NB4 (cell line): ENCODE results near the genes KIF22, TAOK2, PPP4C, BOLA2B and CD2BP2.

GRCh38 chr16:29288387-29289184 lies 117.9 kb downstream of the NPIPB11 start:
- RRBS, result 80% methylated on average over 1 of the region's 21 CpGs

DNA sequence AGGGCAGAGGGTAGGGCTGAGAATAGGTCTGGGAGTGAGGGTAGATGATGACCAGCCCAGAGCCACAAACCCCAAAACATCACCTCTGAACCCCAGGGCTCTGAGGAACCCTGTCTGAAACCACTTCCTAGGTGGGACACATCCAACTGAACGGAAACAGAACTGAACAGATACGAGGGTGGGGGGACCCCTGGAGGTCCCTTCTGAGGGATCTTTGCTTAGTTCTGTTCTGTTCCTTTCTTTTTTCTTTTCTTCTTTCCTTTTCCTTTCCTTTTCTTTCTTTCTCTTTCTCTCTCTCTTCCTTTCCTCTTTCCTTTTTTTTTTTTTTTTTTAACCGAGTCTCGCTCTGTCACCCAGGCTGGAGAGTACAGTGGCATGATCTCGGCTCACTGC lies 22.0 kb upstream of the SPN start:
- RRBS, result no CpG with 5 or more reads among the region's 5 CpGs

DNA sequence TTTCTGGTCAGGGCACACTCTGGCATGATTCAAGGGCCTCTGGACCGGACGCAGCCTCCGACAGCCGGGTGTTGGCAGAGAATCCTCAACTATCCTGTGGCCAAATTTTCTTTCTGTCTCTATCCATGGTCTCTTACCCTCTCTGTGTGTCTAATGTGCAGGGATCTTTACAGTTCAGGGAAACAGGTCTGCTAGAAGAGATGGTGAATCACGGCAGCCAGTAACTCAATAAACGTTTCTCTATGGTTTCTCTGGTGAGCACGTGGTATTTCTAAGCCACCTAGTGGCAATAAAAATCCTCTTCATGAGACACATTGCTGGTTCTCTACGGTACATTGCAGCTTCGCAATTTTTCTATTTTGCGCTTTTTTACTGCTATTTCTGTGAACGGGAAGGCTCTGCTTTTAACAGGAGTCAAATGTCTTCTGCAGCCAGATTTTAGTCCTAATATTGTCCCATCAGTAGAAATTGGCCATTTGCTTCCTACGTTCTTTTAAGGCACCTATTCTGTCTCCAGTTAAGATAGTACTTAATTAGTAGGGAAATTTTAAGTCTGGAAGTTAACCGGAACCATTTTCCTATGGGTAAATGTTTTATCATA lies 31.4 kb downstream of the QPRT start:
- RRBS, result no CpG with 5 or more reads among the region's 13 CpGs

DNA sequence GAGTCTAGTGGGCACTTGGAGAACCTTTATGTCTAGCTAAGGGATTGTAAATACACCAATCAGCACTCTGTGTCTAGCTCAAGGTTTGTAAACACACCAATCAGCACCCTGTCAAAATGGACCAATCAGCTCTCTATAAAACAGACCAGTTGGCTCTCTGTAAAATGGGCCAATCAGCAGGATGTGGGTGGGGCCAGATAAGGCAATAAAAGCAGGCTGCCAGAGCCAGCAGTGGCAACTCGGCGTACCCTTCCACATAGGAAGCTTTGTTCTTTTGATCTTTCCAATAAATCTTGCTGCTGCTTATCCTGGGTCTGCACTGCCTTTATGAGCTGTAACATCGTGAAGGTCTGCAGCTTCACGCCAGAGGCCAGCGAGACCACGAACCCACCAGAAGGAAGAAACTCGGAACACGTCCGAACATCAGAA lies 3.0 kb upstream of the C16orf54 start:
- RRBS, result no CpG with 5 or more reads among the region's 9 CpGs

- RRBS, result no CpG with 5 or more reads among the region's 11 CpGs
These were observed 1.3 kb downstream of the ZG16 start for GRCh38 chr16:29779277-29779791.

GRCh38 chr16:29789855-29790878 lies at the start of gene KIF22:
KIF22 (plus strand) TSS chr16:29790751.
- RRBS, result 1% methylated on average over 12 of the region's 77 CpGs

DNA sequence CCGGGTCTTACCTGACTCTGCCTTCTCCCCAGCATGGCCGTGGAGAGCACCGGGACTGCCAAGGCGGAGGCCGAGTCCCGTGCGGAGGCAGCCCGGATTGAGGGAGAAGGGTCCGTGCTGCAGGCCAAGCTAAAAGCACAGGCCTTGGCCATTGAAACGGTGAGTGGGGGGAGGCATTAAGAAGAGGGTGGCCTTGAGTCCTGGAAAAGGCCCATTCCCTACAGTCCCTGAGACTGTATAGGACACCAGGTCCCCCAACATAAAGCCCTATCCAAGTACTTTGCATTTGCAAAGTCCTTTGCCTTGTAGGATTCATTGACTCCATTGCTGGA lies 16.9 kb downstream of the CDIPT start:
- RRBS, result 98% methylated on average over 6 of the region's 10 CpGs

- RRBS, result under 1% methylated on average over 17 of the region's 66 CpGs
These were observed at the start of gene TAOK2 for GRCh38 chr16:29973093-29974050. TAOK2 (plus strand) TSS chr16:29973868.

DNA sequence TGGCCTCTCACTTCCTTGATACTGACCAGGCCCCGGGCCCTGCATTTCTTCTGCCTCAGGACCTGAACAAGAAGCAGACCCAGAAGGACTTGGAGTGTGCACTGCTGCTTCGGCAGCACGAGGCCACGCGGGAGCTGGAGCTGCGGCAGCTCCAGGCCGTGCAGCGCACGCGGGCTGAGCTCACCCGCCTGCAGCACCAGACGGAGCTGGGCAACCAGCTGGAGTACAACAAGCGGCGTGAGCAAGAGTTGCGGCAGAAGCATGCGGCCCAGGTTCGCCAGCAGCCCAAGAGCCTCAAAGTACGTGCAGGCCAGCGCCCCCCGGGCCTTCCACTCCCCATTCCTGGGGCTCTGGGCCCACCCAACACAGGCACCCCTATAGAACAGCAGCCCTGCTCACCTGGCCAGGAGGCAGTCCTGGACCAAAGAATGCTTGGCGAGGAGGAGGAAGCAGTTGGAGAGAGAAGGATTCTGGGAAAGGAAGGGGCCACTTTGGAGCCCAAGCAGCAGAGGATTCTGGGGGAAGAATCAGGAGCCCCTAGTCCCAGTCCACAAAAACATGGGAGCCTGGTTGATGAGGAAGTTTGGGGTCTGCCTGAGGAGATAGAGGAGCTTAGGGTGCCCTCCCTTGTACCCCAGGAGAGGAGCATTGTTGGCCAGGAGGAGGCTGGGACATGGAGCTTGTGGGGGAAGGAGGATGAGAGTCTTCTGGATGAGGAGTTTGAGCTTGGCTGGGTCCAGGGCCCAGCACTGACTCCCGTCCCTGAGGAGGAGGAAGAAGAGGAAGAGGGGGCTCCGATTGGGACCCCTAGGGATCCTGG lies 9.0 kb downstream of the HIRIP3 start:
- RRBS, result no CpG with 5 or more reads among the region's 23 CpGs

GRCh38 chr16:29994015-29994740 lies 1.2 kb downstream of the HIRIP3 start:
- RRBS, result no CpG with 5 or more reads among the region's 9 CpGs

- RRBS, result no CpG with 5 or more reads among the region's 9 CpGs
These were observed 716 bp downstream of the INO80E start for GRCh38 chr16:29996718-29997195.

GRCh38 chr16:30006984-30007472 lies 3.8 kb downstream of the DOC2A start:
- RRBS, result no CpG with 5 or more reads among the region's 18 CpGs

- RRBS, result 11% methylated on average over 4 of the region's 31 CpGs
These were observed 964 bp downstream of the ALDOA start for GRCh38 chr16:30066274-30067173.

GRCh38 chr16:30075760-30076970 lies at the start of gene PPP4C:
PPP4C (plus strand) TSS chr16:30075994.
- RRBS, result under 1% methylated on average over 44 of the region's 89 CpGs

DNA sequence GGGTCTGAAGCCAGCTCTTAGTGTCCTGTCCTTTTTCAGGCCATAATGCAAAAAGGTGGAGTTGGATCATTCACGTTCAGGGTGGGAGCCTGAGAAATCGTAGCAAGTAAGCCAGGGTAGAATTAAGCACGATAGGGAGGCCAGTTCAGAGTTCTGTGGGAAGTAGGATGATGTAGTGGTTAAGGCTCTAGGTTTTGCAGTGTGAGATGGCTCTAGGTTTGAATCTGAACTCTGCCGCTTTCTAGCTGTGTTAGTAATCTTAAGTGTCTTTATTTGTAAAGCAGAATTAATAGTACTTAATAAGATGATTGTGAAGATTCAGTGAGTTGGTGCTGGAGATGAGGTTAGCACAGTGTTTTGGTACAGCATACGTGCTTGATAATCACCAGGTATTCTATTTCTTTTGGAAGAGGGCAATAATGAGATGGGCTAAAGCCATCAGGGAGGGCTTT lies 1.2 kb downstream of the PPP4C start:
- RRBS, result no CpG with 5 or more reads among the region's 5 CpGs

DNA sequence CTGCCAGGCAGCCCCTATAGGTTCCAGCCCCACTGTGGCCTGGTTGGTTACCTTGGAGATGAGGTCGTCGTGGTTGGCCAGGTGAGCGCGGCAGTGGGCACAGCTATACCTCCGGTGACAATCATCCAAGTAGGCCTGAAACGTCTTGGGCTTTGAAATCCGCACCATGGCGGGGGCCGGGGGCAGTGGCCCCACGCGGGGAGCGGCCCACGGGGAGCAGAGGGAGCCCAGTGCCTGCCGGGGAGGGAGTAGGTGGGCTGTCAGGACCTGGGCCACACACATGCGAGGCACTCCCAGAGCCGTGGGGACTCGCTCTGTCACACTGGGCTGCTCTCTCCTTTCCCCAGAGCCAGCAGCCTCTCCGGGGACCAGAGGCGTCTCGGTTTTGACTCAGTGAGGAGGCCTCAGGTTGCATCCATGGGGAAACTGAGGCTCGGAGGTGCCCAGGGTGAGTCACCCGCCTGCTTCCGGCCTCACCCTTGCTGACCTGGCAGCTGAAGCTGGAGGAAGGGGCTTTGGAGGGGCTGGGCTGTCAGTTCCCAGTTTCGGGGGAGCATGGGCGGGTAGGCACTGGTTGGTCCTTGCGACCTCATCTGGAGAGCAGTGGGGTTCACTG lies 704 bp downstream of the YPEL3 start:
- RRBS, result 96% methylated on average over 10 of the region's 26 CpGs

- RRBS, result no CpG with 5 or more reads among the region's 33 CpGs
These were observed at the start of gene BOLA2B for GRCh38 chr16:30193538-30193912. BOLA2B (minus strand) TSS chr16:30193666.

DNA sequence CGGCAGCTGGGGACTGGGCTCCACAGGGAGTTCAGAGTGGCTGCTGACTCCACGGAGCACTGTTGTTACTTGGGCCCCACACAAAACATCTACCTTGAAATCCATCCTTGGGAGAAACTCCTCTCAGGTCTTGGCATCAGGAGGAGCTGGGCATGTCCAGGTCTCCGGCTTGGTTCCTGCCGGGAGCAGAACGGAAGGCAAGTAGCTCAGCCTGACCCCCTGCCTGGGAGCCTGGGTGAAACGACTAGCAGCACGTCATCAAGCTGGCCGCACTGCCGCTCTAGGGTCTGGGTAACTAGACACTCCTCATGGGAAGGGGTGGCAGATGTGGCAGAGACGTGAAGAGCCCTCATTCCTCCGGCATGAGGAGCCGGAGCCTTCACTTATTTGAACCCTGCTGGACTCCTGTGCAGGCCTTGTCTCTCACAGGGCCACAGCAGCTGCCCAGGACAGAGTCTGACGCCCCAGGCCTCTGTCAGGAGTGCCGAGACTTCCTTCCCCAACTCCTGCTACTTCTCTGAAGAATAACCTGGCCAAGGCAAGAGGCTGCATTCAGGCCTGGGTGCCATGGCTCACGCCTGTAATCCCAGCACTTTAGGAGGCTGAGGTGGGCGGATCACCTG lies 7.5 kb downstream of the CD2BP2 start:
- RRBS, result no CpG with 5 or more reads among the region's 16 CpGs

- RRBS, result no CpG with 5 or more reads among the region's 19 CpGs
These were observed 2.0 kb downstream of the CD2BP2 start for GRCh38 chr16:30352931-30353636.

DNA sequence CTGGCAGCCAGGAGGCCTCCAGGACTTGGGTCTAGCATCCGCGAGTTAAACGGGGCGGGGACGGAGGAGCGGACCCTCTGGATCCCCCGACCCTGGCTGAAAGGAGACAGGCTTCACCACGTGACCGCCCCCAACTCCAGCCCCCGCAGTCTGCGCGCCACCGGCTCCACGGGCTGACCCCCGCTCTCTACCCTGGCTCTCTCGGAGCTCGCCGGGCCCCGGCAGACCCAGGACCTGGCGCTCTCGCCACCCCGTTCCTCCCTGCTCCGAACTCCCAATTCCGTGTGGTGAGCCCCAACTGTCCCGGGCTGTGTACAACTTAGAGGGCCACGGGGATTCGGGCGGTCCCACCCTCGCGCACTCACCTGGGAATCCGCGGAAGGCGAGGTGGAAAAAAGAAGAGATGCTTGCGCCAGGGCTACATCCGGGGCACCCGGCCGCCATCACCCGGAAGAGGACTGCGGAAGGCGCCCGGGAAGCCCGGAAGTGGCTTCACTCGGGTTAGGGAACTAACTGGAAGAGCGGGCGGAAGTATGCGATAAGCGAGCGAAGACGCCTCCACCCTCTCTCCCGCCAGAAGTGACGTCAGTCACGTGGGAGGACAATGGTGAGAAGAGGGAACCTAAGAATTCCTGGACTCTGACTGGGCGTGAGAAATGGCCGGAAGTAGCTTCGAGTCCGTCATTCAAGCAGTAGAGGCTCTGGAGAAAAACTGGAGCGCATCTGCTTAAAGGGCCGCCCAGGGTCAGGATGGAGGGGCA lies at the start of gene CD2BP2:
Gene CD2BP2, minus strand, starts transcription at position 462 of the 761 bp plus-strand sequence.
- RRBS, result 1% methylated on average over 8 of the region's 58 CpGs